ENCODE data around the genes SOX4 and SLC17A4.

GRCh38 chr6:21033772-21034155, 499.5 kb downstream of the CDKAL1 start:
- PRO-cap, 2 experiments, result no peak in any of the 2 experiments

DNA sequence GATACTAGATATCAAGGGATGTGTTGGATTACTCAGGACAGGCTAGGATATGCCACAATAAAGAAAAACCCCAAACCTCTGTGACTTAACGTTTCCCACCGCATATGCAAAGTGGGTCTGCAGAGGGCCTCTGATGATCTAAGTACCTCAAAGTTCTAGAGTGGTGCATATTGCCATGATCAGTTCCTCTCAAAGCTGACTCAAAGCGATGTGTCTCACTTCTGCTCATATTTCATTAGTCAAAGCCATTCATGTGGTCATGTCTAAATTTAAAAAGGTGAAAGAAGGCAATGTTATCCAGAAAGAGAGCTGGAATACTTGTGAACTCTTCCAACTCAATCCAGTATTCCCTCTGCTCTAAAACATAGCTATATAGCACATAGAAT, 155.0 kb upstream of the SOX4 start:
- PRO-cap, 2 experiments, result no peak in any of the 2 experiments

DNA sequence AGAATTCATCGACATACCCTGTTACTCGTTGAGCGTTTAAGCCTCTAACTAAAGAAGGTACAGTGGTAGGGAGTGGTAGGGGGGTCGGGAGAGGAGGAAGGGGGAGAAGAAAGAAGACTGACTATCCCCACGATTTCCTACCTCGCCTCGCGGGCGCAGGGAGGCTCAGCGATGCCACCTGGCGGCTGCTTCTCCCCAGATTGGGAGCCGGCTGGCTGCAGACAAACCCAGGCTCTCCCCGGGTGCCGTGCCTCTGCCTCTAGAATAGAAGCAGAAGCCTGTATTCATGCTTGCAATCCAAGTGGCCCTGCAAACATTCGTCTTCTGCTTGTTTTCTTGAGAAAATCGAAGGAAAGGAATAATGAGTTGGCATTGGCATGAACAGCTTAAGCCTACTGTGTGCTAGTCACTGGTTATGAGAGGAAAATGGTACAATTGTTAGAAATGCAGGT, 4.3 kb upstream of the SOX4 start:
- PRO-cap, 2 experiments, result no peak in any of the 2 experiments

DNA sequence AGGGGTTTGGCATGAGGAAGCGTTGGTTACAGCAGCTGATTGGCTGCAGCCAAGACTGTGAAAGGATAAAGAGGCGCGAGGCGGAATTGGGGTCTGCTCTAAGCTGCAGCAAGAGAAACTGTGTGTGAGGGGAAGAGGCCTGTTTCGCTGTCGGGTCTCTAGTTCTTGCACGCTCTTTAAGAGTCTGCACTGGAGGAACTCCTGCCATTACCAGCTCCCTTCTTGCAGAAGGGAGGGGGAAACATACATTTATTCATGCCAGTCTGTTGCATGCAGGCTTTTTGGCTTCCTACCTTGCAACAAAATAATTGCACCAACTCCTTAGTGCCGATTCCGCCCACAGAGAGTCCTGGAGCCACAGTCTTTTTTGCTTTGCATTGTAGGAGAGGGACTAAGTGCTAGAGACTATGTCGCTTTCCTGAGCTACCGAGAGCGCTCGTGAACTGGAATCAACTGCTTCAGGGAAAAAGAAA, at the start of gene SOX4:
Gene SOX4 (plus strand): TSS at position 96 of the 473 bp plus-strand sequence.
- PRO-cap, 2 experiments, result peak in 1 of 2 experiments; most common plus-strand start position 96 of the sequence (in 1)

- PRO-cap, 2 experiments, result no peak in any of the 2 experiments
Measured at GRCh38 chr6:21992143-21992664, 304.6 kb downstream of the PRL start.

GRCh38 chr6:22071611-22072109, 225.2 kb downstream of the PRL start:
- PRO-cap, 2 experiments, result peak in 1 of 2 experiments; most common minus-strand start chr6:22071803 (in 1)

GRCh38 chr6:23242658-23243098, 673.3 kb downstream of the HDGFL1 start:
- PRO-cap, 2 experiments, result no peak in any of the 2 experiments

DNA sequence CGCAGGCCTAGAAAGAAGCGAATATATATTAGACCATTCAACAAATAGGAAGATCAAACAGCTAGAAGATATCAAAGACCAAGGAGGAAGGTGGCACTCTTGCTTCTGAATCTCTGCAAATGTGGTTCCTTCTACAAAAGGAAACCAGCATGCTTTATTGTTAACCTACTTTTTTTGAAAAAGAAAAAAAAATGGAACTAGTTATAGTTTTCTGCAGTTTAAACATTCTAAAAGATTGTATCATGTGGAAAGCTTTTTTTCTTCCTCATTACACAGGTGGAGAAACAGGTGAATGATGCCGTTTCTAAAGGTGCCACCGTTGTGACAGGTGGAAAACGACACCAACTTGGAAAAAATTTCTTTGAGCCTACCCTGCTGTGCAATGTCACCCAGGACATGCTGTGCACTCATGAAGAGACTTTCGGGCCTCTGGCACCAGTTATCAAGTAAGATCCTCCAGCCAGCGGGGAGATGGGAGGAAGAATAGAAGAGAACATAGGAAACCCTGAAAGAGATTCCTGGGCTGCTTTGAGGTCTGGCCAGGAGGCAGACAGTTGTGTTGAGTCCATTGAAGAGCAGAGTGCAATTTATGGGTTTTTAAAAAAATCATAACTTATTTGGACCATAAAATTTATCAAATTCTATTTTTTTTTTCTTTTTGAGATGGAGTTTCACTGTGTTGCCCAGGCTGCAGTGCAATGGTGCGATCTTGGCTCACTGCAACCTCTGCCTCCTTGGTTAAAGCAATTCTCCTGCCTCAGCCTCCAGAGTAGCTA, 33.1 kb downstream of the ALDH5A1 start:
- PRO-cap, 2 experiments, result no peak in any of the 2 experiments

GRCh38 chr6:24646723-24647074, 708 bp upstream of the KIAA0319 start:
- PRO-cap, 2 experiments, result peak in 1 of 2 experiments; most common minus-strand start chr6:24646909 (in 1)

- PRO-cap, 2 experiments, result no peak in any of the 2 experiments
Measured at GRCh38 chr6:24658651-24659507, 7.8 kb downstream of the TDP2 start.

DNA sequence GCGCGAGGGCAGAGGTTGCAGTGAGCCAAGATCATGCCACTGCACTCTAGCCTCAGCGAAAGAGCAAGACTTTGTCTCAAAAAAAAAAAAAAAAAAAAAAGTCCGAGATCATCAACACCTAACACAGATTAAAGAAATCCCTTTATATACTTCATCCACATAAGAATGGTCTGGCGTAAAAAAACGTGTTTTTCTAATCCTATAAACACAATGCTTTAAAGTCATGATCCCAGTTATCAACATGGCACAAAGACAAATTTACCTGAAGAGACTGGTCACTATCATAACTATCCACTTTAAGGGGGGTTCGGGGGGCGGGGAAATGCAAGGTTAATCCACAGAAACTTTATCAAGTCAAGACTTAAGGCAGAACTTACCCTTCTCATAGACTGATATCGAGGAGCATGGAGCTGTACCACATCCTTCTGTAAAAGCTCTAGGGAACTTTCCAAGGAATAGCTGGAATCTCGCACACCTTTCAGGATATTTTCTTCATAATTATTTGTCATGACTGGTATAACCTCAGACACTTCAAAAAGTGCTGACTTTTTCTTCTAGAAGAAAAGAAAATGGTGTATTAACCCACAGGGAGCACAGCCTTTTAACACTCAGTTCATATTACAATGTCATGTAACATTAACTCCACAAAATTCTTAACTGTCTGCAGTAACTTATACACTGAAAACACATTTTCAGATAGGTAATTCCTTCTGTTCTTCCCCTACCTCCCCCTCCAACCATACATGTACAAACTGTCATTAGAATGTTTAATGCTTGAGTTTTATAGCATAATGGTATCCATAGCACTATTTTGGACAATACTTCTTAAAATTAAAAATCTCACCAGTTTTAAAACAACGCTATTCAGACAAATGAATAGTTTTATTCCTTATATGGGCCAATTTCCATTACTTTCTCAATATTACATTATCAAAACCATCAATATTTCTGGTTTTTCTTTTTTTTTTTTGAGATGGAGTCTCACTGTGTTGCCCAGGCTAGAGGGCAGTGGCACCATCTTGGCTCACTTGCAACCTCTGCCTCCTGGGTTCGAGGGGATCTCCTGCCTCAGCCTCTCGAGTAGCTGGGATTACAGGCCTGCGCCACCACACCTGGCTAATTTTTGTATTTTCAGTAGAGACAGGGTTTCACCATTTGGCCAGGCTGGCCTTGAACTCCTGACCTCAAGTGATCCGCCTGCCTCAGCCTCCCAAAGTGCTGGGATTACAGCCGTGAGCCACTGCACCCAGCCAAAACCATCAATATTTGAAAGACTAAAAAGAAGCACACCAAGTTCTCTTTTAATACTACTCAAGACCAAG, 2.7 kb downstream of the C6orf62 start:
- PRO-cap, 2 experiments, result no peak in any of the 2 experiments

DNA sequence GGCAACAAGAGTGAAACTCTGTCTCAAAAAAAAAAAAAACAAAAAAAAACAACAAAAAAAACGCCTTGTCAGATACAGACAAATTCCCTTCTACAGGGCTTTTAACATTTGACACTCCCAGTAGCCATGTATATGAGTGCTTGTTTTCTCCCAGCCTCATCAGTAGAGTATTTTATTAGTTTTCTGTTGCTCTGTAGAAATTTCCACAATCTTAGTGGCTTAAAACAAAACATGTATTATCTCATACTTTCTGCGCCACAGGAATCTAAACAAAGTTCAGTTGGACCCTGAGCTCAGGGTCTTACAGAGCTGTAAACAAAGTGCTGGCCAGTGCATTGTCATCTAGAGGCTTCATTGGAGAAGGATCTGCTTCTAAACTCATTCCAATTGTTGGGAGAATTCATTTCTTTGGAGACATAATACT, 3.6 kb upstream of the GMNN start:
- PRO-cap, 2 experiments, result no peak in any of the 2 experiments

DNA sequence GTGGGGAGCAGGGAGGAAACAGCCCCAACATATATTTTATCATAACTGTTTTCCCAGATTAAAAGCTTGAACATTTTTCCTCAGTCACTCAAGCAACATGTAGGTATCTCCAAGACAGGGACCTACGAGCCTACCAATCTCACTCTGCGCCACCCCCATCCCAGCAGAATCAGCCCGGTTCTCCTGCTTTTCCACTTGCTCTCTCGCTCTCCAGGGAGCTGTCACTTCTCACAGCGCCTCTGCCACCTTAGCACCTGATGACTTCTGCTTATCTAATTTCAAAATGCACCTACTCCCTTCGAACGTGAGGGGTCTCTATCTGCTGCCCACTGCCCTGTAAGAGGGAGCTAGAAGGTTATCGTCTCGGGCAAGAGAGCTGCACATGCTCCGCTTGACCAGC, 26.0 kb downstream of the RIPOR2 start:
- PRO-cap, 2 experiments, result no peak in any of the 2 experiments

DNA sequence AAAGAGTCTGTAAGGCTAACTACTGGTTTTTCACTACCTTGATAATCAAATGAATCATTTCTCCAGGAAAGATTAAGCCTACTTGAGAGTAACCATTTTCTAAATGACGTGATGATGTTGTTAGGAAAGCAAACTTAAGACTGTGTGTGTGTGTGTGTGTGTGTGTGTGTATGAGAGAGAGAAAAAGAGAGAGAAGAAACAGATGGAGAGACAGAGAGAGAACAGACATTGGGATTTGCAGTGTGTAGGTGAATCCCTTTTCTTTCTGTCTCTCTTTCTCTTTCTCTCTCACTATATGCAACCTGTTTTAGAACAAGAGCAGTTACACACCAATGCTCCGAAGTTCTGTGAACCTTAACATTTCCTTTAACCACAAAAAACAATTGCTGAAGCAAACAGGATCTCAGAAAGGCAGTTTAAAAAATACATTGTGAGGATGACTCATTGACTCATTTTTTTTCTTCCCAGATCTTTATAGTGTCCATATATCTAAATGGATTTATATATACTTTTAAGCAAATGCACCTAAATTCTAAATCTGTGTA, 3.5 kb downstream of the RIPOR2 start:
- PRO-cap, 2 experiments, result no peak in any of the 2 experiments

GRCh38 chr6:25017308-25017887, 81.6 kb upstream of the RIPOR2 start:
- PRO-cap, 2 experiments, result no peak in any of the 2 experiments

GRCh38 chr6:25105188-25105754, 169.5 kb upstream of the RIPOR2 start:
- PRO-cap, 2 experiments, result no peak in any of the 2 experiments

- PRO-cap, 2 experiments, result no peak in any of the 2 experiments
Measured at GRCh38 chr6:25303204-25303654, 24.1 kb downstream of the CARMIL1 start.

DNA sequence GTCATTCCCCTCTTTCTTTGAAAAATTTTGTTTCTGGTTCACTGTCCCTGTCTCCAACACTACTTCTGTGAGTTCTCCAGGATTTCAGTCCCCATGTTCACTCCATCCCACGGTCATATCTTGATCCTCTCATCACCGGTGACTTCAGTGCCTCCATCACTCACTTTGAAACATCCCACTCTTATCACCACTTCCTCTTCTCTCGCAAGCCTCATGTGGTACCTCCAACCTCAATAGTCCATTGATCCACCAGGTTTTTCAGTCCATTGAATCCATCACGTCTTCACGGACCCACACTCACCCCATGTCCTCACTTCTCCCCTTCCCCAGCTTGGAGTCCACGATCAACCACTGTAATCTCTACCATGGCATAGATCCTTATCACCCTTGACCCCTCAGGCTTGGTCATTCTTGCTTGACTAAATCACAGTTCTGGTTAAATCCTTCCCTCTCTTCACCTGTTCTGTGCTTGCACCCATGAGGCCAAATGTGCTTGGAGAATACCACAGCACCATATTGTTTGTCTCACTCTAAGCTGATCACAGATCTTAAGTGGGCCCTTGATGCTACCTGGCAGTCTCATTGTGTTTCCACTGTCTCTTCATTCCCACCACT, 64.9 kb downstream of the CARMIL1 start:
- PRO-cap, 2 experiments, result no peak in any of the 2 experiments

DNA sequence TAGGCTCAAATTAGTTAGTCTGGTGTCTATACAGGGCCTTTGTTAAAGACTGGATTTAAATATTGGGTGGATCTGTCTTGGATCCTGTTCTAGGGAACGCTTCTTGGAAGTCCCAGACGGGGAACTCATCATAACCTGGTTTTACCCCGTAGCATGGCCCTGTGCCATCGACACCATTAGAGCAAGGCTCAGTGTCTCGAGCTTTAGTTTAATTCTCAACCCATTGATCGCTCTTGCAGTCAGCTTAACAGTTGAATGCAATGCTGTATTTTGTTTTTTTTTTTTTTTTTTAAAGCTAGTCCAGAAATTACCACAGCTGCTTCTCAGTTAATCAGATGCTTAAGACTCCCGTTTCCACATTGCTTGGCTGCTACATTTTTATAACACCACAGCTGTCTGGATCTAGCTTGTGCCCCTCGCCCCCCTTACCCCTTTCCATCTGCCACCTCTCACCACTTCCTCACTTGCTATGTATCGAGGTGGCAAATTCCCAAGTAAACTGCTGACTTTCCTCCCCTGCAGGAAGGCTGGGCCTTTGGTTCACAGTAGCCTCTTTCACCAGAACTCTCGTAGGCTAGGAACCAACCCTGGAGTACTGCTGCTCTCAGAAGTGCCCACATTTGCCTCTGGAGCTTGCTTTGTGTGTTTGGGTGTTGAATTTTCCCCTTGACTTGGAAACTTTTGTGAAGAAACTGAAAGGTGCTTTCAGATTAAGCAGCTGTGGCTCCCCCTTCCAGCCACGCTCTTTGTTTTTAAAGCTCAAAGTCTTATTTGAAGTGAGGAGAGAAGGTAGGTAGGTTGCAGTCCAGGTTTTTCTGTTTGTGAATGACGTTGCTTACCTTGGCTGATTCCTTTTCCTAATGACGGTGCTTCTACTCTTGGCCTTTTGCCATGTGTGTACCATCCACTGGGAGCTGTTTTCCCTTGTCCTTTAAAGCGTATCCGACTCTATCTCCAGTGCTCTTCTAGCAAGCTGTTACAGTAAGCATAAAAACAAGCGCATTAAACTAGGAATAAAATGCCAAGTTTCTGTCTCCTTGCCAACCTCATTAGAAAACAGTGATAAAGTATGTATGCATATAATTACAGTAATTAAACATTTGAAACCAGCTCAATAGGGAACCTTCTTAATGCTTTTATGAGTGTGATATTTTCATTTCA, 90.3 kb downstream of the CARMIL1 start:
- PRO-cap, 2 experiments, result no peak in any of the 2 experiments

DNA sequence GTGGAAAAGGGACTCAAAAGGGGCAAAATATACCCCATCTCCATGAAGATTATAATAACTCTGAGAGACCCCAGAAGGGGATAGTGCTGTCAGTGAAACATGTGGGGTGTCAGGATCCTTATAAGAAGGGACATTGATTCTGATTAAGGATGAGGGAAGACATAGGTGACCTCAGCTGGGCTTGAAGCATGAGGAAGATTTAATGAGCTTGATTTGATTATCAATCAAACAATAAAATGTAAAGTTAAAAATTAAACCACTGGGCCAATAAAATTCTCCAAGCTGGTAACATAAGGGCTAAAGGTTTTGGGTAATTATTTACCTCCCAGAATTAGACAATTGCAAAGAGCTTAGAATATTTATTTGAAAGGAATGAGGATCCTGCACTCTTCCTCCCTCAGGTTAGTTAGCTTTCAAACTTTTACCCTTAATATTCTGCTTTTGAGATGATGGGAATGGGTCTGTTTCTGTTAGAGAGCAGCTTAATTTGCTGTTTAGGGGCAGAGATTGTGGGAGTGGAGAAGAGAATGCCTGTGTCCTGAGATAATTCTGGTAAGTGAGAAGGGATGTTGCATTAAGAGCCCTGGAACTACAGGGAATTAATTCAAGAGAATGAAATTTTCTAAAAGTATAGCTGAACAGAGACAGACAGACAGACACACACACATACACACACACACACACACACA, at the start of gene SLC17A4:
Gene SLC17A4 (plus strand): TSS at position 362 of the 689 bp plus-strand sequence.
- PRO-cap, 2 experiments, result no peak in any of the 2 experiments

All from cerebral cortex (tissue), 2 donors.